ENCODE data around the gene IL15RA.

GRCh38 chr10:5976540-5977159 lies 693 bp downstream of the IL15RA start:
- PRO-cap: bidirectional peak, plus-strand start at chr10:5976869, minus-strand start at chr10:5976840; bidirectional peak, plus-strand start at chr10:5977025, minus-strand start at chr10:5977046

- PRO-cap: bidirectional peak, plus-strand start at chr10:5977437, minus-strand start at chr10:5977216; bidirectional peak, plus-strand start at chr10:5977675, minus-strand start at chr10:5977611; bidirectional peak, plus-strand start at chr10:5978234, minus-strand start at chr10:5978046
Observed at GRCh38 chr10:5977160-5978101, at the start of gene IL15RA. Gene IL15RA, minus strand, starts transcription at chr10:5977543.

DNA sequence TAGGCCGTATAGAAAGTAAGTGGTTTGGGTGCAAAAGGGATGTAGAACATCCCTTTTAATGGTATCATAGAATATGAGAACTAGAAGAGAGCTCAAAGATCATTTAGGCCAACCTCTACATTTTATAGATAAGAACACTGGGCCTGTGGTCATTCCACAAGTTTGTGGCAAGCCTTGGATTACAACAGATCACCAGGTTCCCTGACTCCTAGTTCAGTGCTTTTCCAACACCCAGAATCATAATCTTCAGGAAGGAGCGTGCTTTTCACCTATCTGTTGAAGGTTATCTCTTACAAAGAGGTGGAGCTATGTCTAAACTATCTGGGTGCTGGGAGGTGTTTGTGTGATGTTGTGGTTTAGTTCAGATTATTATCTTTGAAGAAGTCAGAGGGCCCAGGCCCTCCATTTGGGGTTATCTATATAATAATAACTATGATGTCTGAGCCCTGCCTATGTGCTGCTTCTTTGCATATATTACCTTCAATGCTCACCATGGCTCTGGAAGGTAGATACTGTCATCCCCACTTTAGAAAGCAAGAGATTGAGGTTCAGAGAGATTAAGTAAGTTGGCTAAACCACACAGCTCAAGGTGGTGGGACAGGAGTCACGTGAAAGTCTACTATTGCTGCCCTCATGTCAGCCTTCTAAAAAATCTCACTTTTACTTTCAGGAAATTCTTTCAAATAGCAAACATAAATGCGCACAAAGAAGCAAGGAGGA lies 24.0 kb downstream of the IL2RA start:
- PRO-cap: no peak

DNA sequence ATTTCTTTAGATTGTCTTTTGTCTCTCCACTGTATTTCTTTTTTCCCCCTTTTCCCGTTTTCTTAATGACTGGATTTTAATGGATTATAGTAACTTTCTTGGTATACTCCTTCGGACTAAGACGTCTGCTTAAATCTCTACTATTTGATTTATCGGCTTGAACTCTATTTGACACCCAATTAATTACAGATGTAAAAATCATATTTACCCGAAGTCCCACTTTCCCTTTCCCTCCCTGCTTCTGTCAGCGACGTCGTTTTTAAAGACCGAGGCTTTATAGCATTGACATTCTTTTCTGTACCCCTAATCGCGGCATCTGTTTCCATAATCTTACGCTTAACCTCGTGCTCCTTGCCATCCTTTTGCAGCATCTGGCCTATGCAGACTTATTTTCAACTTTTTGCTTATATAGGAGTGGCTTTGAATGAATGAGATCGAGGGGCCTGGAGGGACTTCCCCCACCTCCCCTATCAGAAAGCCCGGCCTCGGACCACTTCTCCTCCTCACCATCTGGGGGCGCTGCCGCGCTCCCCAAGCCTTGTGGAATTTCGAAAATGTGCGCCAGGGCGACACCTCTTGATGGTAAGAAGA lies 432 bp upstream of the RBM17 start:
- PRO-cap: no peak

- PRO-cap: no peak
Observed at GRCh38 chr10:6096893-6097508, 8.2 kb downstream of the RBM17 start.

DNA sequence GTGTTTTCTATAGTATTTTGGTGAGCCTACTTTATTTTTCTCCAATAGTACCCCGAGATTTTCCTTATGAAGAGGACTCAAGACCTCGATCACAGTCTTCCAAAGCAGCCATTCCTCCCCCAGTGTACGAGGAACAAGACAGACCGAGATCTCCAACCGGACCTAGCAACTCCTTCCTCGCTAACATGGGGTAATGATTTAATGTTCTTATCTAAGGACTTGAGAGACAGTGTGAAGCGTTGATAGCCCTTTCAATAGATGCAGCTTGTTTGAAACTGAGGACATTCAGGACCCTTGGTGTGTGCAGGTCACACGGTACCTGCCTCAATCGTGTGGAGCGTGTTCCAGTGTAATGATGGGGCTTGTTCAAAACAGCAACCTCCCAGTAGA lies 21.1 kb downstream of the RBM17 start:
- PRO-cap: no peak

- PRO-cap: no peak
Observed at GRCh38 chr10:6113712-6114271, 25.0 kb downstream of the RBM17 start.

GRCh38 chr10:6145636-6146565 lies 56.8 kb upstream of the PFKFB3 start:
- PRO-cap: no peak

DNA sequence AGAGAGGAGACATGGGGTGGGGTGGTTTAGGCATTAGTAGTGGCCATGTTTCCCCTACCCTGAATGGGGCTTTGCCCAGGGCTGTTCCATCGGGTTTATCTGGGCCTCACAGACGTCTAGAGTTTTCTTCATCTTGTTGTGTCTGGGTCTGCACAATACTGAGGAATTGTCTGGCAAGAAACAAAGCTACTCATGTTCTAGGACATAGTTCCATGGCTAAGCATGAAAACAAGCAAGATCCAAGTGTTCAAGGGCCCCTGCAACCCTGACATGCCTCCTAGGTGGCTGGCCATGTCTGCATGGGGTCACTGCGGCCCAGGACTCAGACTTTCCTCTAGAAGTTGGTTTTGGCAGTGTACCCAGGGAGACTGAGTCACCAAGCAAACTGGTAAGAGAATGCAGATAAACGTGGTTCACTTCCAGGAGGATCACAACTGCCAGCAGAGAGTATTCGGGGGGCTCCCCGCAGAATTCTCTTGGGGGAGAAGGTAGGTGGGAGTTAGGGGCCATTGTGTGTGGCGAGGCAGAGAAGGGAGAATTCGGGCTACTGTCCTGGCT lies 7.4 kb upstream of the PFKFB3 start:
- PRO-cap: no peak

GRCh38 chr10:6201407-6202135 lies 1.2 kb upstream of the PFKFB3 start:
- PRO-cap: bidirectional peak, plus-strand start at chr10:6201508, minus-strand start at chr10:6201213; bidirectional peak, plus-strand start at chr10:6201720, minus-strand start at chr10:6201667

DNA sequence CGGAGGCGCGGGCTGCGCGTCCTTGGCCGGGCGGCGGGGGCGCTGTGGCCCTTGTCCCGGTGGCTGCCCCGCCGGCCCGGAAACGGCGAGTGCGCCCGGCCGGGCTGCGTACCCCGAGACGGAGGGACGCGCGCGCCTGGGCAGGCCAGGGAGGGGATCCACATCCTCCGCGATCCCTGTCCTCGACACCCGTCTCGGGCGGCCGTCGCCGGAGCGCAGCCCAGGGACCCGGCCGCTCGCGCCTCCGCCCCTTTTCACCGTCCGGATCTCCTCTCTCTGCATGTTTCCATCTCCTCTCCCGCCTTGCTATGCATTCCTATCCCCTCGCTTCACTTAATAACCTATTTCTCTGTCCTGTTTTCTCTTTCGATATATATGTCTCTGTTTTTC lies 729 bp downstream of the PFKFB3 start:
- PRO-cap: bidirectional peak, plus-strand start at position 79 of the sequence, minus-strand start outside the sequence

GRCh38 chr10:6279276-6280139 lies 76.8 kb downstream of the PFKFB3 start:
- PRO-cap: no peak

DNA sequence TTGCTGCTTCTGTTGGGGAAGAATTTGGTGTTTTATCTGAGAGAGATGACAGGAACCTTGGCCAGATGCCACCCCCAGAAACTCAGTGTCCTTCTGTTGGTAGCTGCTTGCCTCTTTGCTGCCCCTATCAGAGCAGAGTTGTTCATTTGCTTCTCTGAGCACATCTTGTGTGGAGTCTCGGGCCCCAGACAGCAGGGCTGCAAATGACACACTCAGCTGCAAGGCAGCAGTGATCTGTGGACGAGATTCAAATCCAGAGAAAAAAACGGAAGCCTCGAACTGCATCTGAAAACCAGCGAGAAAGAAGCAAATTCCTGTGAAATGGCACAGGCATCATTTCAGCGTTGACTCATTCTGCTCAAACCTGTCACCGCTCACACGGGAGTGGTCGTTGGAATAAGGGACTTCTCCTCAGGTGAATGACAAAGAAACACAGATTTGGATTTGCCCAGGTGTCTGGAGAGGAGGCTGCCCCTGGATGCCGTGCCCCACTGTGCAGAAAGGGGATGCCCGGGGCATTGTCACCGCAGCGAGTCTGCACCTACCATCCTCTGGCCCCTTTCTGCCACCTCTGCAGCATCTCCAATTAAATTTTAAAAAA lies 144.7 kb downstream of the PFKFB3 start:
- PRO-cap: no peak

GRCh38 chr10:6428042-6428423 lies 152.0 kb downstream of the PRKCQ start:
- PRO-cap: unidirectional peak, plus-strand start at chr10:6428158

GRCh38 chr10:6557970-6558640 lies 22.0 kb downstream of the PRKCQ start:
- PRO-cap: no peak

GRCh38 chr10:6722149-6722729 lies 142.2 kb upstream of the PRKCQ start:
- PRO-cap: no peak

- PRO-cap: no peak
Observed at GRCh38 chr10:7119522-7120094, 291.2 kb downstream of the SFMBT2 start.

- PRO-cap: no peak
Observed at GRCh38 chr10:7488369-7488722, 77.5 kb upstream of the SFMBT2 start.

DNA sequence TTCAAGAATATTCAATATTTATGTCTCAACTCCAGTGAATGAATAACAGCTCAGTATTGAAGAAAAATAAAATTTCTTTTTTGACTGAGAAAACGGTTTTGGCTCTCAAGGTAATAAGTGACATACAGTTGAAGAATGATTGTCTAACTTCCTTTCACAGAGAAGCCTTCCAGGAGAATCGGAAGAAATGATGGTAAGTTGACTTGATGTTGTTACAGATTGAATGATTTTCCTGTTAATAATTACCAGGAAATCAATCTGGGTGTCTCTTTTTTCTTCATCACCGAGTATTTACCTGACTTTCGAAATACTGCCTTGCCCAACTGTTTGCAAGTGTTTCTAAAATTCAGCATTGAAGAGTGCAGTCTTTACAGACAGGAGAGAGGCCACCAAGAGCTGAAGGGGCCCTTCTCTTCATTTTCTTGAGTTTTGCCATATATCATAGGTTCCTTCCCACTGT lies 4.0 kb downstream of the ITIH2 start:
- PRO-cap: no peak

DNA sequence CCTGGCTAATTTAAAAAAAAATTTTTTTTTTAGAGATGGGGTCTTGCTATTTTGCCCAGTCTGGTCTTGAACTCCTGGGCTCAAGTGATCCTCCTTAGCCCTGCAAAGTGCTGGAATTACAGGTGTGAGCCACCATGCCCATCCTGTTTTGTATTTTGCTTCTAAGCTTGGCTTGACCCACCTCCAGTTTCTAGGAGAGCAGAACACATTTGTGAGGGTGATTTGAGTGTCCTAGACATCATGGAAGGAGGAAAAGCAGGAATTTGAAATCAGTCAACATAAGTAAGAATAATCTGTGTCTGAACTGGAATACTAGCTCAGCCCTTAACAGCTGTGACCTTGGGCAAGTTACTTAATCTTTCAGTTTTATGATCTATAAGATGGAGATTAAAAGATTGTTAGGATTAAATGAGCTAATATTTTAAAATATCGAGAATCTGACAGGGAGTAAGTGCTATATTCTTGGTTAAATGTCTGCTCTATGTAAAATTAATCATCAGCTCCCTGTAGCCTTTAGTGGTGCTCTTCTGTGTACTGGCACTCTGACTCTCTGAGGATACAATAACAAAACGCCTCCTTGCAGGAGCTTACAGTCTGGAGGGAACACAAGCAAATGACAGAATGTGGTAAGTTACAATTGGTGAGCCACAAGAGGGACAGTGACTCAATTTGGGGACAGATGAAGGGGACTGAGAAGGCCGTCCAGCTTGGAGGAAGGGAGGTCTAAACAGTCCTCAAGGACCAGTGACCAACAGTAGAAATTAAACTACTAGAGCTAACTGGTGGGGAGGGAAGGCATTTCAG lies 9.1 kb upstream of the TAF3 start:
- PRO-cap: no peak

Data from colonic mucosa (tissue), 1 donor.